HGPS cell (cell line): ENCODE results near the gene HOMER1.

- RRBS, result no CpG with 5 or more reads among the region's 17 CpGs
Observed at GRCh38 chr5:78534240-78534758, 114.3 kb downstream of the LHFPL2 start.

- RRBS, result no CpG with 5 or more reads among the region's 3 CpGs
Observed at GRCh38 chr5:78639653-78640158, 8.9 kb downstream of the LHFPL2 start.

GRCh38 chr5:78646985-78647830 is 1.4 kb downstream of the LHFPL2 start:
- RRBS, result 13% methylated on average over 3 of the region's 19 CpGs

DNA sequence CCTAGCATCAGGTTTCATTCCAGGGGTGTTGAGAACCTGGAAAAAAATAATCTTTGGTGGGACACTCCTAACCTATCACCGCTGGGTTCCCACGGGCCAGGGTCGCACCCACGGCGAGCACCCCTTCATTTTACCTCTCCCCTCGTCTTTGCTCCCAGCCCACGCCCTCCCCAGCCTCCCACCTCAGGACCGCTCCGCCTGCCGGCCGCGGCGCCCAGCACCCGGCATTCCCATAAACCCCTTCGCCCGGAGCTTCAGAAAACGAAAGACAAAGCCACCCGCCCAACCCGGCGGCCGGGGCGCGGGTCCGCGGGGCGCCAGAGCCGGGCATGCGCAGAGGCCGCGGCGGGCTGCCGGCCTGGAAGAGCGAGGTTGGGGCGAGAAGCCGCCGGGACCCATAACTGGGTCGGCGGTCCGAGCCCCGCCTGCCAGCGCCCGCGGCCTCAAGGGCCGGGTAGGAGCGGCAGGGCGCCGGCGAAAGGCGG is 652 bp downstream of the ARSB start:
- RRBS, result under 1% methylated on average over 16 of the region's 49 CpGs

DNA sequence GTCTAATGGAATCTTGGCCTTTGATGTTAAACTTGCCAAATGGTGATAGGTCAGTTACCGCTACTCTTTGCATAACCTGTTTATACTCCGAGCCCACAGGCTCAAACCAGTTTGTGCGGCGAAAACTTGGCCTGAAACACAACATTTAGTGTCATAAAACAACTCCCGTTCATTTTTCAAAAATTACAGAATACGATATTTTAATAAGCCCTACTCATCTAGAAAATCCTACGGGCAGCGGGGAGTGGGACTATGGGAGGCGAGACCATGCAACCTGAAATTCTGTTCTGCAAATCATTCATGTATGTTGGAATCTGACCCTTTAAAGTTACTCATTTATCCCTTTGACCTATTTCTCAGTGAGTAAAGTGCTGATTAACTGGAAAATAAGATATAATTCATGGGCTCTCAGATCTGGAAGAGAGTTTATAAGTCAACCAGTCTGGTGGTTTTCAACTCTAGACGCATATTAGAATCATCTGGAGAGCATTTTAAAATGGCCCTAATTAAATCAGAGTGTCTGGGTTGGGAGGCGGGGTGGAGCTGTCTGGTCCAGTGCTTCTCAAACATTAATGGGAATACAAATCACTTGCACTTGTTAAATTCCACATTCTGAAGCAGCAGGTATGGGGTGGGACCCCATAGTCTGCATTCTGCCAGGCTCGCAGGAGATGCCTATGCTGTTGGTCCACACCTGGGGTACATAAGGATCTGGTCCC is 38.4 kb downstream of the DMGDH start:
- RRBS, result no CpG with 5 or more reads among the region's 12 CpGs

- RRBS, result no CpG with 5 or more reads among the region's 9 CpGs
Observed at GRCh38 chr5:79229590-79230155, 6.3 kb upstream of the JMY start.

- RRBS, result no CpG with 5 or more reads among the region's 2 CpGs
Observed at GRCh38 chr5:79289652-79290035, 53.7 kb downstream of the JMY start.

- RRBS, result no CpG with 5 or more reads among the region's 1 CpG
Observed at GRCh38 chr5:79481647-79482107, 32.3 kb downstream of the HOMER1 start.

GRCh38 chr5:79513851-79514377 is at the start of gene HOMER1:
Gene HOMER1 (minus strand): TSS chr5:79514134.
- RRBS, result 2% methylated on average over 20 of the region's 73 CpGs

GRCh38 chr5:79515147-79515287 is 1.1 kb upstream of the HOMER1 start:
- RRBS, result no CpG with 5 or more reads among the region's 1 CpG

DNA sequence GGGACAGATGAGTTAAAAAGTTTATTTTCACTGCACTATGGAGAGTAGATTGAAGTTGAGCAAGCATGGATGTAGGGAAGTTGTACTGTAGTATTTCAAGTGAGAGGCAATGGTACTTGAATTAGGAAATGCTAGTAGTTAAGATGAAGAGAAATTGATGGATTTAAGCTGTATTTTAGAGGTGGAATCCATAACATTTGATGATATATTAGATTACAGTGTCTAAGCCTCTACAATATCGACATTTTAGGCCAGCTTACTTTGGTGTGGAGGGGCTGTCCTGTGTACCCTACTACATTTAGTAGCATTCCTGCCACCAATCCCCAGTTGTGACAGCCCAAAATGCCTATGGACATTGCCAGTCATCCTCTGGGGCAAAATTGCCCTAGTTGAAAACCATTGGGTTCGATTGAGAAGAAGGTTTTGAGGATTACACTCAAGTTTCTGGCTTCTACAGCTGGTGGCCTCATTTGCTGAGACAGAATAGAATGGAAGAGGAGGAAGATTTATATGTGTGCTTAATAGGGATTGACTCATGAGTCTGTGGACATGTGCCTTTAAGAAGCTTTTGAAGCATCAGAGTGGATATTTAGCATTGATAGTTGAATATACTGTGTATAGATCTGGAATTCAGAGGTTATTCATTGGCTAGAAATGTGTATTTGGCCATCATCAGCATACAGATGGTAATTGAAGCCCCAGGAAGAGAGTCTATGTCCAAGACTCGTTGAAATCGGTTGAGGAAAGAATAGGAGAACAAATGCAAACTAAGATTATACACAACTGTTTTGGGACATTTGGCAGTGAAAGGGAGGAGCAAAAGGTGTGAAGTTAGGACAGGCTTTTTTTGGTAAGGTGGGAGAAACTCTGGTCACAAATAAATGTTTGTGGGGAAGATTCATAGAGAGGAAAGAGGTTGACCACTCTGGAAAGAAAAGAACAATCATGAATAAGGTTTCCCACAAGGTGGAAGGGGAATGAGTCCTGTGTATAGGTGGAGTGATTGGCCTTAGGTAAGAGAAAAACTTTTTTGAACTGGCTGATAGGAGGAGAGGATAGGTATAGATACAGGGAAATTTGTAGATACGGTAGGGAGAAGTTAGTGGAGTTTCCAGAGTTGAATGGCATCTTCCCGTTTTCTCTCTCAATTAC is 19.0 kb downstream of the TENT2 start:
- RRBS, result no CpG with 5 or more reads among the region's 6 CpGs

DNA sequence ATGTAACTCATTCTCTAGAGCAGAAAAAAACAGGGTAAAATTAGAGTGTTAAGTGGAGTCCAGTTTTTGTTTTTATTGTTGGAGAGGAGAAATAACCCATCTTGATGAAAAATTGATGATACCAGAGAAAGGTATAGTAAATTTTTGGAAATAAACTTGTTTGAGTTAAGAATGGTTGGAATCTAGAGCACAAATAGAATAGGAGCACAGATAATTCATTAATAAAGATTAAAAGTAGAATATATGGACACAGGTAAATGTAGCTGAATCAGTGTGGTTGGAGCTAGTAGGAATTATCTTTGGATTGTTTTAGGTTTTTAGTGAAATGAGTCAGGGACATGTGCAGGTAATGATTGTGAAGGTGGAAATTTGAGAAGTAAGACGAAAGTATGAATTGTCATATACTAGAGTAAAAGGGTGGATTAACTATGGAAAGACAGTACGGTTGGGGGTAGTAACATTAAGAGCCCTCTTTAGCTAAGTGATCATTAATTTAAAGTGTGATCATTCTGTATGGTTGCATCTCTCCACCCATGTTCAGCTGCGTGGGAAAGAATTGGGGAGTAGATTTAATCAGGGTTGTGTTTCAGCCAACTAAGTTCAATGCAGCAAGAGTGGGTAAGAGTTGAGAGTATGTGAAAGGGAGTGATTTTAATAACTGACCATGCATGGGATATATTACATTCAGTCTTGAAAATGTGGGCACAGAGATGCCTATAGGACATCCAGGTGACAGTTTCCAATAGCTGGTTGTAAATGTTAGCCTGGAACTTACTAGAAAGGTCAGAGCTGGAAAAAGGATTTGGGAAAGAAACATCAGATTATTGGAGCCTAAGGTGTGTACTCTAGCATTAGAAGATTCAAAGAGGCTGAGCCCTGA is 14.3 kb upstream of the CMYA5 start:
- RRBS, result no CpG with 5 or more reads among the region's 3 CpGs

DNA sequence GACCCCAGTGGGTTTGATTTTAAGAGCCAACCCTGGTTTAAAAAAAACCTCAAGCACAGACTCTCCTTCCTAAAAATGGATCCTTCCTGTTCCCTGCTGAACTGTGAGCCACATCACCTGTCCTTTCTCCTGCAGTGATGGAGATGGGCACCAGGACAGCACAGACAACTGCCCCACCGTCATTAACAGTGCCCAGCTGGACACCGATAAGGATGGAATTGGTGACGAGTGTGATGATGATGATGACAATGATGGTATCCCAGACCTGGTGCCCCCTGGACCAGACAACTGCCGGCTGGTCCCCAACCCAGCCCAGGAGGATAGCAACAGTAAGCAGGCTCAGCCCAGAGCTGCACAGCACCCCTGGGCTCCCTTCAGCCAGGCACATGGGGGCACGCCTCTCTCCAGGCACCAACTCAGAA is 41.6 kb downstream of the THBS4 start:
- RRBS, result no CpG with 5 or more reads among the region's 5 CpGs

DNA sequence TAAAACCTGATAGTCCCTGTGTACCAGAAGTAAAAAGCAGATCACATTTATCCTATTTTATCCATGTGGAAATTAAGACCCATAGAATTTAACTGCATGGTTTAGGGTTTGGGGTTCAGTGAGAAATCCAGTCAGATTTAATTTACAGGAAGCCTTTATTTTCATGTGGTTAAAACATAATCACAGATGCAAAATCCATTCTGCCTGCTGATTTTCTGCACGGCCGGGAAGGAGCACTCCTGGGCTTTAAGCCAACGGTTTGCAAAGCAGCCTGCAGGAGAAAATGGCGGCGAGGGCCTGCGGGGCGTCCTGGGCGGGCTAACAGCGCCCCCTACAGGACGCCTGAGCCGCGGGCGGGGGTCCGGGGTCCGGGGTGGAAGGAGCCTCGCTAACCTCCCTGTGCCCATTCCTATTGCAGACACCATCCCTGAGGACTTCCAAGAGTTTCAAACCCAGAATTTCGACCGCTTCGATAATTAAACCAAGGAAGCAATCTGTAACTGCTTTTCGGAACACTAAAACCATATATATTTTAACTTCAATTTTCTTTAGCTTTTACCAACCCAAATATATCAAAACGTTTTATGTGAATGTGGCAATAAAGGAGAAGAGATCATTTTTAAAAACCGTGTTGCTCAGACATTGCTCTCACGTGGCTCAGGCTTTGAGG is 47.6 kb downstream of the THBS4 start:
- RRBS, result no CpG with 5 or more reads among the region's 23 CpGs

DNA sequence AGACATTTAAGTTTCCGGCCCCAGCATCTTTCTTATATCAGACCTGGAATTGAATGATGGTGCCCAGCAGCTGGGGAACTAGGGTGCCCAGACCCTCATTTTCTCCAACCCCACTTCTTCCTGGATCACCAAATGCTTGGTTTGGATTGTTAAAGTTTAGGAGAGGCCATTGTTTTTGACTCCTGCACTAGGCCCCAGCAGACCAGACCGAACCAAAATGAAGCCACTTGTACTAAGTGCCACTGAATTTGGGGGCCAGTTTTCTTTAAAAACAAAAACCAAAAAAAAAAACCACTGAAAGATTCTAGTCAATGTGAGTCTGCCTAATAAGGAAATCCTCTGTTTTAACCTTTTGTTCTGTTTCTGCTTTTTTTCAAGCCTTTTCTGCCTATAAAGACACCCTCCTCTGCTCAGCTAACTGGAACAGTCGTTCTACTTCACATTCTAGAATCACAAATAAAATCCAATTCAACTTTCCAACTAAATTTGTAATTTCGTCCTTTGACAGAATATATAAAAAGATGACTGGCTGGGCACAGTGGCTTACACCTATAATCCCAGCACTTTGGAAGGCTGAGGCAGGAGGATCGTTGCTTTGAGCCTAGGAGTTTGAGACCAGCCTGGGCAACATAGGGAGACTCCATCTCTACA is 64.9 kb downstream of the SERINC5 start:
- RRBS, result no CpG with 5 or more reads among the region's 5 CpGs

- RRBS, result no CpG with 5 or more reads among the region's 6 CpGs
Observed at GRCh38 chr5:80252626-80253147, 3.2 kb downstream of the SERINC5 start.

DNA sequence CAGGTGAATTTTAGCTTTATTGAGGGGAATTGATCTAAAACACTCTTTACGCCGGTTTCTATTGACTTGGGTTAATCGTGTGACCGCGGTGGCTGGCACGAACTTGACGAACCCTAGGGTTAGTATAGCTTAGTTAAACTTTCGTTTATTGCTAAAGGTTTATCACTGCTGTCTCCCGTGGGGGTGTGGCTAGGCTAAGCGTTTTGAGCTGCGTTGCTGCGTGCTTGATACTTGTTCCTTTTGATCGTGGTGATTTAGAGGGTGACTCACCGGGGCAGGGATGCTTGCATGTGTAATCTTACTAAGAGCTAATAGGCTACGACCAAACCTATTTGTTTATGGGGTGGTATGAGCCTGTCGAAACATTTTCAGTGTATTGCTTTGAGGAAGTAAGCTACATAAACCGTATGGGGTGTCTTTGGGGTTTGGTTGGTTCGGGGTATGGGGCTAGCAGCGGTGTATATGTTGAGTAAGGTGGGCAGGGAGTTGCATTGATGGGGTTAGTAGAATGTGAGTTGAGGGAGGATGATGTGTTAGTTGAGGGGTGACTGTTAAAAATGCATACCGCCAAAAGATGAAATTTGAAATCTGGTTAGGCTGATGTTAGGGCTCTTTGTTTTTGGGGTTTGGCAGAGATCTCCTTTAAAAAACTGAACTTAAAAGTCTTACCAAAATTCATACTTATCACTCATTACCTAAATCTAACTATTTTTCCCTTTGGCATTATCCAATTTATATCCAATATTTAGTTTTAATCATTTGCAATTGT is 2.5 kb upstream of the MSH3 start:
- RRBS, result no CpG with 5 or more reads among the region's 20 CpGs

DNA sequence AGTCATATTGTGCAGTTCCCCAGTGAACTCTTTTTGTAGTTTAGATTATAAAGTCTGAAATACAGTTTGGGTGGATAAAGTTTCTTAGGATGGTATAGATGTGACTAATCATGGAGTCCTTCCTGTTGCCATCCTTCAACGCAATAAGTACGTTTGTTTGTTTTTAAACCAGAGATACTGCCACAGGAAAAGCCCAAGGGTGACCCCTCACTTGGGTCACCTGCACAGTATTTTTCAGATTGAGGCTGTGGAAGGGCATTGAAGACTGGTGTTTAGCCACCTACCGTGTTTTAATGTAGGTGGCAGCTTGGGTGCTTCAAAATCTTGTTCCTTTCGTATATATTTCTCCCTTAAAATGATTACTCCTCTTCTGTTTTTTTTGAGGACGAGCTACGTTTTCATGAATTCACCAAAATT is 658 bp upstream of the DHFR start:
- RRBS, result no CpG with 5 or more reads among the region's 6 CpGs

DNA sequence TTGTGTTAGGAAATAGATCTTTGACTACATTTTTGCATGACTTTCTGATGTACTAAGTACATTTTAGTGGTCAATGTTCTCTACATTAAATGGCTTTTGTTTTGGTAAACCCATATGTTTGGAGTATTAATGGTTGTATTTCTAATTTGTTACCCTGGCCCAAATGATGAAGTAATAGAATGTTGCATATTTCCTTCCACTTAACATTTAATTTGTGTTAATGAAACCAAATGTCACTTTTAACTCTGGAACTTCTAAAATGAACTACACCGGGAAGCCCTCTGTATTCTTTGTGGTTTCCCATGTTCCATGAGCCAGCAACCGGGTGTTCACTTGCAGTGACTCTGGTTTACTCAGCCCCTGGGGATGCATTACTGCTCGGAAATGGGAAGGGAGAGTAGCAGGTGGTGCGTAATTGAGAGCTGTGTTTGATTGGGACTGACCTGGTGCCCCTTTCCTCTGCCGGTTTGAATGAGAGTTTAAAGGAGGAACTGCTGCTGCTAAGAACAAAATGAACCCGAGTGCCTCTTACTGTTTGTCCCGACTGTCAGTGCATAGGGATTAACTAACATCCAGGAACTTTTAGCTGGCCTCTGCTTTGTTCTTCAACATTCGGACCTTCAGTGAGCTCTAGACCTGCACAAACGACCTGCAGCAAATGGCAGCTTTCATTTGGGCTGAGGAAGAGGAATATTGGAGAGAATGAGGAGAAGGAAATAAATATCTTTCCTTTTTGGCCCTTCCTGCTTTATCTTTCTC is 100.1 kb upstream of the DHFR start:
- RRBS, result 25% methylated on average over 2 of the region's 9 CpGs

DNA sequence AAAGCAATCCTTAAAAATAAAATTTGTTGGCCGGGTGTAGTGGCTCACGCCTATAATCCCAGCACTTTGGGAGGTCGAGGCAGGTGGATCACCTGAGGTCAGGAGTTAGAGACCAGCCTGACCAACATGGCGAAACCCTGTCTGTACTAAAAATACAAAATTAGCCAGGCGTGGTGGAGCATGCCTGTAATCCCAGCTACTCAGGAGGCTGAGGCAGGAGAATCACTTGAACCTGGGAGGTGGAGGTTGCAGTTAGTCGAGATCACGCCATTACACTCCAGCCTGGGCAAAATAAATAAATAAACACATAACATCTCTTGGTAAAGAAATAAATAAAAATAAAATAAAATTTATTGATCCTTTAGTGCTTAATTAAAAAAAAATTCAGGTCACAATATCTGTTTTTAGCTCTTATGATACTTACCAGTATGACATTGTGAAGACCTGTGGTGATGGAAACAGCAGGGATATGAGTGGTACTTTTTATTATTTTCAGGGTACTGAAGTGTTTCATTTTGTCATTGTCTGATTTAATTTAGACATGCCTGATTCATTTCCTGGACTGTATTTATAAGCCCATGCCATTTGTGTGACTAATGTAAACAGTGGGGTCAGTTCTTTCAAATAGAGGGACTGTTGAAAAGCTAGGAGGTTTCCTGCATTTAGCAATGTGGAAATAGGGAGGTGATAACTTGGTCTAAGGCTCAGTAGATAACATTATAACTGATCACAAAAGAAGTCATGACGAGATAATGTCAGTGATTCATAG is 7.1 kb downstream of the RASGRF2 start:
- RRBS, result no CpG with 5 or more reads among the region's 8 CpGs